Mesothelial cell of epicardium (in vitro differentiated cells): ENCODE data around the genes ALOX12B and RNF222.

- PRO-cap: no peak
Observed at GRCh38 chr17:7905823-7906457, 10.1 kb downstream of the RNF227 start.

DNA sequence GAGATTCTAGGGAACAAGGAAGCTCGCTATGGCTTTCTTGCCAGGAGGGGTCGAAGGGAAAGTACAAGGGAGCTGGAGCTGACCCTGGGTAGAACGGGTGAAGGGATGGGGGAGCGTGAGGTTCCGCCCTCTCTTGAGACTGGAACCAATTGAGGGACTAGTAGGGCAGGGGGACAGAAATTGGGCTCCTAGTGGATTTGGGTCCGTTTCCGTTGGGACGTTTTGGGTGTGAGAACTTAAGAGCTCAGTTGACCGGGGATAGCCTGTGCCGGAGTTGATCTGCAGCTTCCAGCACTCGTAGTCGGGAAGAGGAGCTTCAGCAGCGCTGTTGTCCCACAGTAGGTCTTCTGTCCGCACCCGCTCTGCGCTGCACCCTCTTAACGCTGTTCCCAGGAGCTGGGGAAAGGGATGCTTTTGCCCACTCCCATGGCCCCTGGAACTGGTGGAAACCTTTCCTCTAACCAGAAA, 491 bp downstream of the CNTROB start:
- PRO-cap: no peak

GRCh38 chr17:8087298-8087977, at the start of gene ALOX12B:
Gene ALOX12B (minus strand): TSS chr17:8087716.
- PRO-cap: no peak

DNA sequence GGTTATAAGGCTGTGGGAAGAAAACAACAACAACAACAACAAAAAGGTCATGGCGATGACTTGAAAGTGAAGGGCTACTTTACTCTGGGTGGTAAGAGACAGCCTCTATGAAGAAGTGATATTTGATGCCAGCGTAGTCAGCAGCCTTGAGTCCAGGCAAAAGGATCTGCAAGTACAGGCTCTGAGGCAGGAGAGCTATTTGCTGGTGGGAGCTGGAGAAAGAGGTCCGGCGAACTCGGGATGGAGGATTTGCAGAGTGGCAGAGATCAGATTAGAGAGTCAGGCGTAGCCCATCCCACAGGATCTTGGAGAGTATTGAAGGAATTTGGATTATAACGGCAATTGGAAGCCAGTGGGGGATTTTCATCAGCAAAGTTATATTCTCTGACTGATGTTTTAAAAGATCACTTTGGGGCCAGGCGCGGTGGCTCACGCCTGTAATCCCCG, 3.3 kb upstream of the HES7 start:
- PRO-cap: no peak

DNA sequence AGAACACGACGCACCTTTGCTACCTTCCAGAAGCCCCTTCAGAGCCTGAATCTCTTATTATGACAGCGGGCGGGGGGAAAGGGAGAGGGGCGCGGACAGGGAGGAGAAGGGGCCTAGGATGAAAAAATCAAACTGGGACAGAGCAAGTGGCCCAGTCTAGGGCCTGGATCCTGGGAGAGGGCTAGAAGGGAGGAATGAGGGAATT, 2.5 kb upstream of the PER1 start:
- PRO-cap: no peak

- PRO-cap: no peak
Observed at GRCh38 chr17:8220115-8220440, 9.7 kb upstream of the AURKB start.

GRCh38 chr17:8220660-8221705, 10.6 kb upstream of the AURKB start:
- PRO-cap: unidirectional peak, minus-strand start at chr17:8220945; bidirectional peak, plus-strand start at chr17:8221545, minus-strand start at chr17:8221471

- PRO-cap: no peak
Observed at GRCh38 chr17:8288044-8288471, 412 bp upstream of the RANGRF start.

DNA sequence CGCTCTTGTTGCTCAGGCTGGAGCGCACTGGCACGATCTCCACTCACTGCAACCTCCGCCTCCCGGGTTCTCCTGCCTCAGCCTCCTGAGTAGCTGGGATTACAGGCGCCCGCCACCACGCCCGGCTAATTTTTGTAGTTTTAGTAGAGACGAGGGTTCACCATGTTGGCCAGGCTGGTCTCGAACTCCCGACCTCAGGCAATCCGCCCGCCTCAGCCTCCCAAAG, 1.1 kb upstream of the RPL26 start:
- PRO-cap: no peak

GRCh38 chr17:8397634-8398118, at the start of gene RNF222:
Gene RNF222 (minus strand): TSS chr17:8397827.
- PRO-cap: no peak

DNA sequence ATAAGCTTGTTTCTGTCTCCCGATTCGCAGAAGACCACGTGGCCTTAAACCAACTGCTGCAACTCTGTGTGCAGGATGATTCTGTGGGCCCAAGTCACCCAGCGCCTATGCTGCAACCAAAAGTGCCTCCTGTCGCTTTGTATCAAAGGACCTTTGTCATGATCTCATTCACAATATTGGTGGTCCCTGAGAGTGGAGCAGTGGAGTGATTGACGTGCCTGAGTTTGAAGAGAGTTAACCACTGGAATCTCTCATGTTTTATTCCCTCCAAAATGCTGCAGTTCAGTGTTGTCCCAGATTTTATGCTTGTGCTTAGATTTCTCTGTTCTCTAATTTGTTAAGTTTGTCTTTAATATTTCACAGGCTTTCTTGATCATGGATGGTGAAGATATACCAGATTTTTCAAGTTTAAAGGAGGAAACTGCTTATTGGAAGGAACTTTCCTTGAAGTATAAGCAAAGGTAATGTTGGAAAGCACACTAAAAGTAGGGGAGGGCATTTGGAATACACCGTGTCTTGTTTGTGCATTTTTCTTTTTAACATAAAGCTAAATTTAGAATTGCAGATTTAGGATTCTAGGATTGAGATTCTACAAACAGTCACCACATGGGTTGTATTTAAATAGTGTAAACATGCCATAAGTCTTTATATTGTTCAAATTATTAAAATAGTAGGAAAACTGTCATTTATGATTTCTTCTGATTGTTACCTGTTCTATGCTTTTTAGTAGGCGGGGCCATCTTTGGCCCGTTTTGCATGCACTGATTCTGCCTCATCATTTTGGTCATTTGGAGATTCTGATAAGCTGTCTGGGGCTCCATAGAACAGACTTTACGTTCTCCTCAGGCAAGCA, 8.4 kb downstream of the NDEL1 start:
- PRO-cap: no peak

DNA sequence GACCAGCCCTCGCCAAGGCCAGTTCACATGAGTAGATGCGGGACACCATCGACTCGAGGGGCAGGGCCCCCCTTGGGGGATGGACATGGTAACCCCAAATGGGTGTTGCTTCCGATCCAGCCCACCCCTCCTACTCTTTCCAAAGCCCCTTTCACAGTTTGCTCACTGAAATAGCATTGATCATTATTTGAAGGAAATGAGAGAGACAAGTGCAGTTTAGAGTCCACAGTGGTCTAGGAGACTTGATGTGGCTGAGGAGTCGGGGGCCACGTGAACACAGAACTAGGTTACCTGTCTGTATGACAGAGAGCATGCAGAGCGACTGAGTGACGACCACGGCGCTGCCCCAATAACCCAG, 39.4 kb downstream of the NDEL1 start:
- PRO-cap: no peak

GRCh38 chr17:8479678-8480148, 44.0 kb downstream of the NDEL1 start:
- PRO-cap: no peak

GRCh38 chr17:8490106-8490644, 54.5 kb downstream of the NDEL1 start:
- PRO-cap: no peak

GRCh38 chr17:8543090-8543532, 87.4 kb downstream of the MYH10 start:
- PRO-cap: no peak

GRCh38 chr17:8697939-8699207, 46.3 kb downstream of the CCDC42 start:
- PRO-cap: no peak

GRCh38 chr17:8916485-8916778, 49.0 kb upstream of the PIK3R6 start:
- PRO-cap: no peak

- PRO-cap: no peak
Observed at GRCh38 chr17:8934881-8935766, 30.4 kb downstream of the PIK3R5 start.

DNA sequence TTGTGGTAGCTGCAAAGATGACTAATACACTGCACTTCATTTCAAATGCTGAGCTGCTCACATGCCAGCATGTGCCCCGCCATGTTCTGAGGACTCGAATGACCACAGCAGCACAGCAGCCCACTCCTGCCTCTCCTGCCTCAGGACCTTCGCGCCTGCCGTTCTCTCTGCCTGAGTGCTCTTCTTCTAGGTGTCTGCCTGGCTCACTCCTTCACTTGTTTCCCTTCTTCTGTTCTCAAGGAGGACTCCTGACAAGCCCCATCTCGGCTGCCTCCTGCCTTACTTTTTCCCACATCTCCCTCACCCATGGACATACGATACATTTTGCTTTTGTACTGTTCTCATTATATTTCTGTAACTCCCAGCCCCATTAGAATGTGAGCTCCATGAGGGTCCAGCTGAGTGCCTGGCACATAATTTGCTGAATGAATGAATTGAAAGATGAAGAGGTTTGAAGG, 18.9 kb downstream of the PIK3R5 start:
- PRO-cap: no peak

DNA sequence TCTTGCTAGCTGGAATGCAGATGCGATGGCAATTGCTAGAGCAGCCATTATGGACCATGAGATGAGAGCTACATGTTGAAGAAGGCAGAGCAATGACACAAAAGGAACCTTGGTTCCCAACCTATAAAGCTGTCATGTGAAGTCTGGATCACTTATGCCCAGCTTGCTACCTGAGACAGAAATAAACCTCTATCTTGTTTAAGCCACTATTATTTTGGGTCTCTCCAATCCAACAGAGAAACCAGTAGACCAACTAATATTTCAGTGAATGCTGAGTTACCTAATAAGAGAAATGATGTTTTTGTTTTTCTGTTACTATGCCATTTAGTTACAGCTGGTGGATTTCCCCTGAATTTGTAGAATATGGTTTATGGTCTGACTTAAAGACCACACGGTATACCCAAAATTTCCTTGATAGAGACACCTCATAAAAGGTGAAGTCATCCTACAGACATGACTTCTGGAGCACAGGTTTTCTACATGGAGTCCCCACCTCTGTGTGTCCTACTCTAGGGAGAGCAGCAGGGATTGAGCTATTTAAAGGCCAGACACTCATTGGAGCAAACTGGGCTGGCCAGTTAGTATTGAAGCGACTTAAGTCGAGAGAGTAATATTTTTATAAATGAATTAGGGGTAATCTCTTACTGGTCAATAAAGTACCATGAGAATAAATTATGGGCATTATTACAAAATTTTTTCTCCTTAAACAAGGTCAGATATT, 13.3 kb downstream of the PIK3R5 start:
- PRO-cap: no peak